HEK293 (cell line): Measurements from ENCODE around the gene L3MBTL4.

DNA sequence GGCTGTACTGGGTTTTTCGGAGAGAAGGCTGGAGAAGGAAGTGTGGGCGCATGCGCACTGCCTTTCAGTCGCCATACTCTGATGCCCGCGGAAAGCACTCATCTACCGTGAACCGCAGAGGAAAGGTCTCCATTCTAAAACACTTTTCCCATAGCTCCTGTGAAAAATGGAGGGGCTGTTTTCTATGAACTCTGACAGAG lies 52.0 kb downstream of the L3MBTL4 start:
- PRO-cap, result no peak
- RRBS, 2 experiments, result no CpG with 5 or more reads among the region's 8 CpGs

DNA sequence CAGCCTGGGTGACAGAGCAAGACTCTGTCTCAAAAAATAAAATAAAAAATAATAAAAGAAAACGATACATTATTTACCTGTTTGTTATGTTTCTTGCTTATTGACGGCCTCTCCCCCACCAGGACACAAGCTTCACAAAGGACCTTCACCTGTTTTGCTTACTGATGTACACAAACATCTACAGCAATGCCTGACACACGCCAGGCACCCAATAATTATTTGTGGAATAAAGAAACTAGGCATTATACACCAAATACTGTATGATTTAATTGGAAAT lies 20.3 kb downstream of the L3MBTL4 start:
- PRO-cap, result no peak
- RRBS, 2 experiments, result no CpG with 5 or more reads among the region's 3 CpGs

- PRO-cap, result bidirectional peak, plus-strand start at chr18:6414841, minus-strand start at chr18:6414891
- RRBS, 2 experiments, result no CpG with 5 or more reads among the region's 65 CpGs
These were observed at the start of gene L3MBTL4 for GRCh38 chr18:6414733-6415572. TSS of gene L3MBTL4 (minus strand) at chr18:6414911.

GRCh38 chr18:6431551-6432464 lies 17.1 kb upstream of the L3MBTL4 start:
- PRO-cap, result no peak
- RRBS, 2 experiments, result no CpG with 5 or more reads among the region's 21 CpGs

DNA sequence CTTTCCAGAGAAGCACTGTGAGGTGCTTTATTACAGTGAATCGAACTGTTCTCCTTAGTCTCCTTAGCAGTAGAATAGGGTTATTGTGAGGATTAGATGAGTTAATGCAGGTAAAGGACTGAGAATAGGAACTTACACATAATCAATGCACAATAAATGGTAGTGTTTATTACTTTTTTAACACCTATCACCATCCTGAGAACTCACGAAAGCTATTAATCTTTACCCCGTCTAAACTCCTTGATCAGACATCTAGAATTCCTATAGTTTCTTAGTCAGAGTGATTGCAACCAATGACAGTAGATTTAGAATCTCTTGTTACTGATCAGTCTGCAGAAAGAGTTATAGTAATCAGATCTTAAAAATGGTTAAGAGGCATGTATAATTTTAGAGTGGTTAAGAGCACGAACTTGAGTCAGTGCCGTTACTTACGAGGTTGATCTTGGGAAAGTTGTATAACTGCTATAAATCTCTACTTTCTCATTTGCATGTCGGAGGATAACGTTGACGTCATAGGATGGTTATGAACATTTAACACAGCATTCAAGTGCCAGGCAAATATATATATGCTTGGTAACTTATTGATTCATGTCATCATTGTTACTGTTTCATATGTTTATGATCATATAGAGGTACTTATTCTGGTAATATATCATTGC lies 146.1 kb downstream of the ARHGAP28 start:
- PRO-cap, result no peak
- RRBS, 2 experiments, result no CpG with 5 or more reads among the region's 9 CpGs

GRCh38 chr18:7116129-7116767 lies 1.3 kb downstream of the LAMA1 start:
- PRO-cap, result no peak
- RRBS, 2 experiments, result no CpG with 5 or more reads among the region's 22 CpGs

- PRO-cap, result no peak
- RRBS, 2 experiments, result no CpG with 5 or more reads among the region's 9 CpGs
These were observed 41.9 kb downstream of the PTPRM start for GRCh38 chr18:7608703-7609762.

DNA sequence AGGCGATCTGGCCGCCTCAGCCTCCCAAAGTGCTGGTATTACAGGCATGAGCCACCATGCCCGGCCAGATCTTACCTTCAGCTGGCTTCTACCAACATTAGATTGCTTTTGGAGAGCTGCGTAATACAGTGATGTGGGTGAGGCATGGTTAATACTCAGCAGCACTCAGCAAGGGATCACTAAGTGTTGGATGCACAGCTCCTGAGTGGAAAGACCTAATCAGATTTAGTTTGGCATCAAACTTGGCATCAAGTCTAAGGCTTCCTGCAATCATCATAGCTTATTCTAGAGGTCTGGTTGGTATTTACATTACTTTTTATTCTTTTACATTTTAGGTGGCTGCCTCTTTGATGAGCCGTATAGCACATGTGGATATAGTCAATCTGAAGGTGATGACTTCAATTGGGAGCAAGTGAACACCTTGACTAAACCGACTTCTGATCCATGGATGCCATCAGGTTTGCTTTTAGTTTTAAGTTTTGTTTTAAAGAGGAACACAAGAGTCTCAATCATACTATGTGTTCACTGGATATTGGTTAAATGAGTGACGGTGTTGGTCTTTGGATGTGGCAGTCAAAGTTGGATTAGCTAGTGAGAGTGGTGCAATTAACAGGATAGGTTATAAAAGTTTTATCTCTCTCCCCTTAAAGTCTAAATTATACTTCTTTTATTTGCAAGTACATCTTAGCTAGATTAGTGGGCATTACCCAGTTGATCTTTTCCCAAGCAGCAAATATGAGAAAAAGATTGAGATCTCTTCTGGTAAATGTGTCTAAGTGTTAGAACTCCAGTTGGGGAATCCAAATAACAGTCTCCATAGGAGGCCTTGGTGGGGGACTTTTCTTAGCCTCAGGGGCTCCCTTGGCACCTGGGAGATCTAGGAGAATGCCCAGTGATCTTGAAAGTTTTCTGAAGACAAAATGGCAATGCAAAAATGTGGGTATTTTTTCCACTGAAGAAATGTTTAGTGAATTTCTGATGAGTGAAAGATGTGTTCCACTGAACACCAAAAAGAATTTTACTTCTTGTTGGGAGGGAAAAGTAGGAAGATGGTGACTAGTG lies 207.0 kb downstream of the PTPRM start:
- PRO-cap, result no peak
- RRBS, 2 experiments, result no CpG with 5 or more reads among the region's 7 CpGs

- PRO-cap, result no peak
- RRBS, 2 experiments, result no CpG with 5 or more reads among the region's 8 CpGs
These were observed 307.0 kb upstream of the RAB12 start for GRCh38 chr18:8302132-8302704.

DNA sequence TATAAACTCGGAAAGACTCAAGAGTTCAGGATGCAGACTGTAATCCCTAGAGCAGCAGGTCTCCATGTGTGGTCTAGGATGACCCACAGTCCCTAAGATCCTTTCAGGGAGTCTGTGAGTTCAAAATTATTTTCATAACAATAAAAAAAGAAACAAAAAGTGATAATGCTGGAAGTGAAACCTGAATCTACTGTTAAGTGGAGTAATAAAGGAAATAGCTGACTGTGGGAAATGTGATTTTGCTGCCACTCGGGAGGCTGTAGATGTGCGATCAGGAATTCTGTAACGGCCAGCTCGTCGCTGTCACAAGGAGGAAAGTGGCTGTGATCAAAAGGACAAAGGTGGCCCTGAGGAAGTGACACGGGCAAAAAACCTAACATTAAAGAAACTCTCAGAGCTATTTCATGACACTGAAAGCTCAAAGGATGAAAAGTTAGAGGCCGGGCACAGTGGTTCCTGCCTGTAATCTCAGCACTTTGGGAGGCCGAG lies 5.1 kb upstream of the RAB12 start:
- PRO-cap, result no peak
- RRBS, 2 experiments, result no CpG with 5 or more reads among the region's 9 CpGs

DNA sequence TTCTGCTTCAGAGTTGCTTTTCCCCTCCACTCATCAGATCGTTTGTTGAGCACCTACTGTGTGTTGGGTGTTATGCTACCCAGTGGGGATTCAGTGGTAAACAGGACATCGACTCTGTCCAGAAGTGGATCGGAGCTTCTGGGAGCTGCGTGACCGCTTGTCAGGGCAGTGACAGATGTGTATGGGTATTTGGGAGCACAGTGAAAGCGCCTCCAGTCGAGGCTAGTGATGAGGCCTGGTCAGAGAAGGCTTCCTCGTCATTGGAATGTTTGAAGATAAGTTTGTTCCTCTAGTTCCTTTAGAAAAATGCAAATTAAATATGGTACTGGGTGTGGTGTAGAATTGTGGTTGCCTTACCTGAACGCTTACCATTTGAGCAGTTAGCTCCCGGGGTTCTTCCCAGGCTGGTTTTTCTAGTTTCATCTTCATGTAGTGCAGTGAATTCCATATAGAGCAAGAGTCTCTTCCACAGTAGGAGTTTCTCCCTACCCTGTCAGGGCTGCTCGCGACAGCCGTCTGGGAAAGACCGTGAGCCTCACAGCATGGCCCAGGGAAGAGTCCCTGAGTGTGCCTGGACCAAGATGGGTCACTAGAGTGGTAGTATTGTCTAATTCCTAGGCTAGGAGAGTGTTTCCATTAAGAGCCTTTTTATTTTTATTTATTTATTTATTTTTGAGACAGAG lies 2.9 kb downstream of the RAB12 start:
- PRO-cap, result no peak
- RRBS, 2 experiments, result no CpG with 5 or more reads among the region's 14 CpGs

DNA sequence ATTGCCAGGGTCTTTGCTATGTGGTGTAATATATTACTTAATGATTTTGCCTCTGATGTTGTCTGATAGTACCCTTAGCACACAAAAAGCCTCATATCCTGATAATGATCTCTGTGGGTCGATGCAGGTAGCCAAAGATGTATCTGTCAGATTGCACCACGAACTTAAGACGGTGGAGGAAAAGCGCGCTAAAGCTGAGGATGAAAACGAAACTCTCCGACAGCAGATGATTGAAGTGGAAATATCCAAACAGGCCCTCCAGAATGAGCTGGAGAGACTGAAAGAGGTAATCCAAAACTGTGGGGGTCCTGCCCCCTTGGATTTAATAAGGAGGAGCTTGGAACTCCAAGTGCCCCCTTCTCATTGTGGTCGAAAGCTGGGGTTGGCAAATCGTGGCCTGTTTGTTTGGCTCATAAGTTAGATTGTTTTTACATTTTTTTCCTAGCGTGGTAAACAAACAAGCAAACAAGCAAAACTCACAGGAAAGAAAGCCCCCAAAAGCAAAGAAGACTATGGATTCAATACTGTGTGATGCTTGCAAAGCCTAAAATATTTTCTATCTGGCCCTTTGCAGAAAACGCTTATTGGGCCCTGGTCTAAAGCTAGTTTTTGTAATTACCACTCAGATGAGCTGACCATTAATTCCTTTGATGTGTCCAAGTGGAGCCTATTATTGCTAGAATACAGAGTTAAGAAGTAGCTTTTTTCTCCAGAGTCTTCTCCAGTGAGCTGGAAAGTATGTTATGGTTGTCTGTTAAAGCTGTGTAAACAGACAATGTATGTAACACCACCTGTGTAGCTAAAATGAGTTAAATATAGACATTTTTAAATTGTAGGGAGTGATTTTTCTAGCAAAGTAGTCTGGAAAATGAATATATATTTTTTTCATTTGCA lies 15.1 kb downstream of the MTCL1 start:
- PRO-cap, result no peak
- RRBS, 2 experiments, result no CpG with 5 or more reads among the region's 11 CpGs

GRCh38 chr18:8989147-8989603 lies 113.3 kb upstream of the NDUFV2 start:
- PRO-cap, result no peak
- RRBS, 2 experiments, result no CpG with 5 or more reads among the region's 4 CpGs

DNA sequence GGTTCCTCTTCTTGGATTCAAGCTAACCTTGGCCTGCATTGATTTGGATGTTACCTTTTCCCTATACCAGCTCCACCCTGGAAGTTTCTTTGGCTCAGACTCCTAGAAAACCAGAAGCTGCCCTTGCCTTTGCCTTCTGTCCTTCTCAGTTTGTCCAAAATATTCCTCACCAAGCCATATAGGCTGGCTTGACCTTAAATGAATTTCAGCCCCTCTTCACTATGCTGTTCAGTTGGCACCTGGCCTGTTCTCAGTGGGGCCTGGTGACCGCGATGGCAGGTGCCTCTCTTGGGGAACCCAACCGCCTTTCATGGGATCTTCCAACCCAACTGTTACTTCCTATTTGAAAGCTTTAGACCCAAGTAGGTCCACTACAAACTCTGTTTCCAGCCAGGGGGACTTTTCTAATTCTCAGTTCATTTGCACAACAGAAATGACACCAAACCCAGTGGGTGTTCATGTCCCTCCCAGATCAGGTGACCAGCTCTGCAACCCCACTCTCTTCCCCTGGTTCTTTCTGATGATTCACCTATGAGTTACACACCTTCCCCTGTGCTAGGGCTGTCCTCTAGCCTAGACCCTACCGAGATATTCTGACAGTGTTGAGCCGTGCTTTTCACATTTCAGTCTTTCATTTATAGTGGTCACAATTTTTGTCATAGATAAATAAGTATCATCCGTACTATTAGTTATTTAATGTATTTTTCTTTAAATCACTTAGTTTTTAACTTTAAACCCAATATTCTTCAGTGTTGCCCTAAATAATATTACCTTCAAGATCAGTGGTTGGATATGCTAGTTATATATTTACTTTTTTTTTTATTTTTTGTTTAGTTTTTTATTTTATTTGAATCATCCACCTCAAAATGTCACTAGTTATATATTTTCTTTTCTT lies 35.6 kb upstream of the NDUFV2 start:
- PRO-cap, result no peak
- RRBS, 2 experiments, result no CpG with 5 or more reads among the region's 6 CpGs

GRCh38 chr18:9068390-9068889 lies 34.1 kb upstream of the NDUFV2 start:
- PRO-cap, result no peak
- RRBS, 2 experiments, result no CpG with 5 or more reads among the region's 5 CpGs

DNA sequence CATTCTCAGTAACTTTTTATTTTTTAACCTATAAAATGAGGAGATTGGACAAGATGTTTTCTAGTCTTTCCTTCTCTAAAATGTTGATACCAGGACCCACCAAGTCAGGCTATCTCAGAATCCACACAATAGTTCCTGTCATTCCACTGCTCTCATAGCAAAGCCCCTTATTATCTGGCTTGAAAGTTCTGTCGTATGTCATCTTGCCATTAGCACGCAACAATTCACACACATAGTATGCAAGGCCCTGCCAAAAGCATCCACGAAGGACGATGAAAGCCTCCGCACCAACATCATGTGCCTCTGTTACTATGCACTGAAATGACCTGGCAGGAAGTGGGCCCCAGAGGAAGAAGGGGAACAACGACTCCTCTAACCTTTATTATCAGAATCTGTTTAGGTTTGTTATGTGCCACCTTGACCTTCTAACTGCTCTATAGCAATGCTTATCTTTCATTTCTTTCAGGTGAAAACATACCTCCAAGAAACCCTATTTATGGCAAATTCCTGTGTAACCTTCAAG lies 7.3 kb upstream of the NDUFV2 start:
- PRO-cap, result no peak
- RRBS, 2 experiments, result no CpG with 5 or more reads among the region's 6 CpGs

- PRO-cap, result no peak
These were observed 15.5 kb downstream of the NDUFV2 start for GRCh38 chr18:9118104-9118310.

- PRO-cap, result no peak
- RRBS, 2 experiments, result no CpG with 5 or more reads among the region's 5 CpGs
These were observed 3.5 kb upstream of the ANKRD12 start for GRCh38 chr18:9132714-9133889.

DNA sequence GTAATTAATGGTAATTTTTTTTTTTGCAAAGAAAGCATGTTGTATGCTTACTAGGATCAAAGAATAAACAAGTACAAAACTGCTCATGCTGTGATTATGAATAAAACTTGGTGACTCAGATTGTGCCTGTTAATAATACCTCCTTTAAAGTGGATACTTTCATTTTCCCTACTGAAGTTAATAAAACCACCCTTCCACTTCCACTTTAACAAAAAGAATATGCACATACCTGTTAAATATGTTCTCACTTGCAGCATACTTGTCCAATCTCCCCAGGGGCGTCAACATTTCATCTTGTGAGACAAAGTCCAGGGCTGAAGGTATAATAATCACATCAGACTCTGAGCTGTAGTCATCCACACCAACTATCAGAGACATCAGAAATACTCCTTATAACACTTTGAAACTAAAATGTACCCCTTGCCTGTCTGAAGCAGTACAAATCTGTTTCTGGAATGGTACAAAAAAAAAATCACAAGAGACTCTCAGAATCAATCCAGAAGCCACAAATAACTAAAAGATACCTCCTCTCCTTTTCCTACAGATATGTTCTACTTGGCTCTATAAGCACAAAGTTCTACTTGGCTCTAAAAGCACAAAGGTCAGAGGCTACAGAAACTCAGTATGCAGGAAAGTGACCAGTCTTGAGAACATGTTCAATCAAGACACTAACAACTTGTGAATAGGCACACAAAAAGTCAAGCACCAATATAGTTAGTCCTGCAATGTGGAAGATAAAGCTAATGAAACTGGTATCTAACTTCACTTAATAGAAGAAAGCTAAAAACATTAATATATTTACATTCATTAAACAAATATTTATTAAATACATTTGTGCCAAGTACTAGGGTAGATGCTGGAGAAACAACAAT lies 19.3 kb downstream of the PPP4R1 start:
- PRO-cap, result no peak
- RRBS, 2 experiments, result no CpG with 5 or more reads among the region's 1 CpG

DNA sequence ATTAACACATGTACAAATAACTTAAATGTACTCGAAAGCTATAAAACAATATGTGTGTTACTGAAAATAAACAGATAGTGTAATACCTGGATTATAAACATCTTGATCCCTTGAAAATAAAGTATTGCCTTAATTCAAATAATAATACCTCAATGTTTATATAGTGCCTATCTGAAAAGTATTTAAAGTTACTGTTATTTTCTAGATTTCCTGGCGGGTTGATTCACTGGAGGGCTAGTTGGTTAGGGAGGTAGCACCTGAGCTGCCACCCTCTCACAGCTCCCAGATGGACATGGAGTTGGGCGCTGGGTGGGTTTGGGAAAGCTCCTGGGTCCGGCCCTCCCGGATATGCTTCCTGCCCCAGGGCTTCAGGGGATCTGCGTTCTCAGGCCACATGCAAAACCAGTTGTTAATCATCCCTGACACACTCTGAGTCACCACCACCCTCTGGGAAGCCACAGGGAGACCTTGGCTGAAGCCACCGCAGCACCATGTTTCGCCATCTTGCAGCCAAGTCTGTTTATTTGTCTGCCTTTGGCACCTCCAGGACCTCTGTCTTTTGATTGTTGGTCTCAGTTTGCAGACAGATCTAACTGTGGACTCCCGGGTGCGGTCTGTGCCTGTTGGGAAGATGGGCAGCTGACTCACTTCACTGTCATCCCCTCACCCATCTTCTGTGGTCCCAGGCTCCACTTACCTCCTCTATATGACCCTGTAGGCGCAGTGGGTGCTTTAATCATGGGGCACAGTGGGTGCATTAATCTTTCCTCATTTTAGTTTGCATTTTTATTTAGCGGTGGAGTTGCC lies 35.4 kb downstream of the RAB31 start:
- PRO-cap, result no peak
- RRBS, 2 experiments, result no CpG with 5 or more reads among the region's 12 CpGs